OVCAR3 (cell line): ENCODE results near the gene CDC42EP3.

- RRBS: no CpG with 5 or more reads among the region's 6 CpGs
Observed at GRCh38 chr2:36383035-36384110, 27.8 kb downstream of the CRIM1 start.

DNA sequence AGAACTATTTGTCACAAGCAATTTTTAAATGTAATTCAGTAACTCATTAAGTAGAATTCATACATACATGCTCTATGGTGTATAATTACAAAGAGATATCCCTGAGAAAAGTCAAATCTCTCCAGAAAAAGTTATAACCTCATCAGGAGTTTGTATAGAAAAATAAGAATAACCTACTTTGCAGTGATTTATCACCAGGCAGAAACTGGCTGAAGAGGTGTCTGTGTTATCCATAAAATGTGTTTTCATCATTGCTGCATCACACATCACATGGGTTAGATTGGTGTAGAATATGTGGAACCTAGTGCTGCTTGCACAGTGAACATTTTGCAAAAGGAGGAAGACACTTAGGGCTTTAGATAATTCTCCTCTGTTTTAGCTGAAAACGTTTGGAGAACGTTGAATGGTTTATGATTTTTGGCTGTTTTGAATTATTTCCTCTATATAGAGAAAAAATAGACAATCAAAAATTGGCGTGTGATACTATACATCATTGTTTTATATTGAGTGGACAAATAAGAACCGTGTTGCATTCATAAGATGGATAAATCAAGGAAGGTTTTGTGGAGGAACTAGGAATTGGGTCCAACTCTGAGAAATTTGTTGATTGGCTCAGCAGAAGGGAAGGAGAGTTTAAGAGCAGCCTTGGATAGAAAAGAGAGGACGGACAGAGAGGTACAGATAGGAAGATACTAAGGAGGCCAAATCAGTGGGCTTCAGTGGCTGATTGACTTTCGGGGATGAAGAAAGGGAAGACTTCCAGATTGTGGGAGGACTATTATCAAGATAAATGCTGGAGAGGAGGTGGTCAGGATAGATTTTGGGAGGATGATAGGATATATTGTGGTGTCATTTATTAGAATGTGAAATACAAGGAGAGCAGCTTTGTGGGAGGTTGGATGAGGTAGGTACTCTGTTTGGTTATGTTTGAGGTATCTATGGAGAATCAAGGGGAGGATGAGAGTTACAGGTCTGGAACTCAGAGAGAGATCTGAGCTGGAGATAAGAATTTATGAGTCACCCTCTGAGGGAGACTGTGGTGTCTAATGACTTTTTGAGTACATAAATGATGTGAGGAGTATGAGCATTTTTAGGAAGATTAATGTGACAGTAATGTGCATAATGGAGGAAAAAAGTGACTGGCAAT lies 47.7 kb downstream of the CRIM1 start:
- RRBS: no CpG with 5 or more reads among the region's 6 CpGs

DNA sequence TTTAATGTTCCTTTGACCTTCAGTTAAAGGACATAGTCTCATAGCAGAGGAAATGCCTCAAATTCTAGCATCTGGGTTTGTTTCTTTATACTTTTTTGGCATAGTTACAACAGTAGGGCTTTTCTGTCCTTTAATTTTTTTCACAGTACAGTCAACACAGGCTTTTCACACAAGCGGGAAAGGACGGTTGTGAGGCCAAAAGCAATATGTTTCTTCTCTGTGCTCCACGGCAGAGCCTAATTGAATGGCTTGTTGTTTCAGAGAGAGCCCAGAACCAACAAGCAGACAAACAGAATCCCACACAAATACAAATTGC lies 57.7 kb downstream of the CRIM1 start:
- RRBS: no CpG with 5 or more reads among the region's 3 CpGs

- RRBS: no CpG with 5 or more reads among the region's 12 CpGs
Observed at GRCh38 chr2:36441022-36441549, 85.5 kb downstream of the CRIM1 start.

GRCh38 chr2:36467634-36468179 lies 112.1 kb downstream of the CRIM1 start:
- RRBS: no CpG with 5 or more reads among the region's 4 CpGs

DNA sequence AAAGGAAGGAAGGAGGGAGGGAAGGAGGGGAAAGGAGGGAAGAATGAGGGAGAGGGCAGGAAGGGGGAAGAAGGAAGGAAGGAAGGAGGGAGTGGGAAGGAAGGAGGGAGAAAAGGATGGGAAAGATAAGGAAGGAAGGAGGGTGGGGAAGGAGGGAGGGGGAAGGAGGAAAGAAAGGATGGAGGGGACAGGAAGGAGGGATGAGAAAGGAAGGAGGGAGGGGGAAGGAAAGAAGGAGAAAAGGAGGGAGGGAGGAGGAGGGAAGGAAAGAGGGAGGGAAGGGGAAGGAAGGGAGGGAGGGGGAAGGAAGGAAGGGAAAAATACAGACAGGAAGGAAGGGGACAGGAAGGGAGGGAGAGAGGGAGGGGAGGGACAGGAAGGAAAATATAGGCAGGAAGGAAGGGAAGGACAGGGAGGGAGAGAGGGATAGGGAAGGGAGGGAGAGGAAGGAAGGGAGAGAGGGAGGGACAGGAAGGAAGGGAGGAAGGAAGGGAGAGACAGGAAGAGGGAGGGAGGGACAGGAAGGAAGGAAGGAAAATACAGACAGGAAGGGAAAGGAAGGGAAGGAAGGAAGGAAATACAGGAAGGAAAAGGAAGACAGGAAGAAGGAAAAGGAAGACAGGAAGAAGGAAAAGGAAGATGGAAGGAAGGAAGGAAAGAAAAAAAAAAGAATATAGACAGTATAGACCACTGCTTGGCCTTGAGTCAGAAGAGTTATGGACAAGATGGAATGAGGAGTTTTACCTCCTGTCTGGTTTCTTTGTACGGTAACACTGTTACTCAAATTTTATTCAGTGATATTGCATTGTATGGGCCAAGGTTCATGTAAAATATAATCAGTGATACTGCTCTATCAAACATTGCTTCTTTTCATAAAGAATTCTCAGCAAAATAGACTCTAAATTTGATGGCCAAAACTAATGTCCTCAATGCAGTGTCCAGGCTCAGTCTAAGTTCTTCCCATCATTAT lies 63.6 kb downstream of the FEZ2 start:
- RRBS: no CpG with 5 or more reads among the region's 1 CpG

- RRBS: no CpG with 5 or more reads among the region's 6 CpGs
Observed at GRCh38 chr2:36549739-36550729, 47.9 kb downstream of the FEZ2 start.

DNA sequence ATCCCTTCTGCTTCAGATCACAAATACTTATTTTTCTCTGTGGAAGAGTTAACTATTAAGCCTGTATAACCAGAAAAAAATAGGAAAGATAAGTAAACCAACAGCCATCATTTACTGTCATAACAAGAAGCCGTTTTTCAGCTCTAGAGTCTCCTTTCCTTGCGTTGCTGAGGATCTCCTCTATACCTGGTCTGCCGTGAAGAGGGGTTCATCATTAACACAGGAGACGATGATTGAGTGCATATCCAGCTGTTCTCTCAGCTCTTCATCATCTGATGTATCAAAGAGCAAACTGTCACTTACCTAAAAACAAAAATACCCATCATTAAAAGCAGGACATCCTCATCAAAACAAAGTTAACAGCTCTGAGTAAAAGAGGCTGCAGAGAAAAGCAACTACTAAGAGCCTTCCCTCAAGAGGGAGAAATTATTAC lies 14.8 kb downstream of the FEZ2 start:
- RRBS: no CpG with 5 or more reads among the region's 4 CpGs

DNA sequence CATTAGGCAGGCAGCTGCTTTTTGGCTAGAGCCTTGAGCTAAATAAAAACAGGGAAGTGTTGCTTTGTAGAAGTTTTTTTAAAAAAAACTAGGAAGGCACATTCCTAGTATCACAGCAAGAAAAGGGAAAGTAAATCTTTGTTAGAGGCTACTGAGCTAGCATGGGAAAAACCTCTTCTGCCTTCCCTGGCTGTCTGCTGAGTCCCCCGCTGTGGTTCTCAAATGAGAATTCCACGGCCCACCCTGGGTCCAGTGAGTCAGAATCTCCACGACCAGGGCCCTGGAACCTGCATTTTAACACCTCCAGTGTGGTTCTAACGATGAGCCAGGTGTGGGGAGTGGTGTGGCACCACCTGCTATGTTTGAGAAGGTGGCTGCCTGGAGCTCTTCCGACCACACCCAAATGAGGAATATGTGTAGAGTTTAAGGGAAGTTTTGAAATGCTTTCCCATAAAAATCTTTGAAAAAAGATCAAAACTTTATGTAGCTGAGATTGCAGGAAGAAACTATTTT lies 66.5 kb downstream of the VIT start:
- RRBS: no CpG with 5 or more reads among the region's 5 CpGs

DNA sequence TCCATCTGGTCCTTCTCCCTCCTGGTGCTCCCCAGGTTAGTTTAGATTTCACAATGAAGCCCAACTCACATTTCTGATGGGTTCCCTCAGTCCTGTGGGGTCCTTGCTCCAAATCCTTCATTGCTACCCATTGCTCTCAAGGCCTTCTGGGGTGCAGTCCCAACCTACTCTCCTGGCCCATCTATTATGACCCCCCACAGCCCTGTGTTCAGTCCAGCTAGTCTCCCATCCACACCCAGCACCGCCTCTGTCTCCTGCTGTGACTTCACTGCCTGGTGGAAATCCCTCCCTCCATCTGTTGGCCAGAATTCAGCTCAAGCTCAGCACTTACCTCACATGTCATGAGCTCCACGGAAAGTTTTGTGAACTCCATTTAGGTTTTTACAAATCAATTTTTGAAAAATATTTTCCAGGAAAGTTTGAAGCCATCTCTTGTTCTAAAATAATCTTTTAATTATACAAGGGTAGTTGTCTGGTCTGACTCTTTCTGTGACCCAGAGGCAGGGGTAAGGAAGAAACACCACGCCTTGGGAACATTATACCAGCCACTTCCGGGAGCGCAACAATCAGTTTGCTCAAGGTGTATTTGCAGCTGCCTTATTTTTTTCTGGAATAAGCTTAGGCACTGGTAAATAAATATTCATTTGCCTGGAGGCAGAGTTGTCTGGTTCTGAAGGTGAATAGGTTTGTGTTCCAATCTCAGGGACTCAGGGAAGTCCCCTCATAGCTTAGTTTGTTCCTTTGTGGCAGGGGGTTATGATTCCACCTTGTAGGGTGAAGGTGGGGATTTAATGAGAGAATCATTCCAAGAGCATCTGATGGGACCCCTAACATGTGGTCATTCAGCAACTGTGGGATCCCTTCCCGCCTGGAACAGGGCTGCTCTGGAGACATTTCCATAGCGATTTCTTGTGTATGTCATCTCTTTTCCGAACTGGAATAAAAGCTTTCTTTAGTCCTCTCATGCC lies 110.9 kb downstream of the VIT start:
- RRBS: no CpG with 5 or more reads among the region's 8 CpGs

GRCh38 chr2:36834950-36835807 lies 131.2 kb downstream of the STRN start:
- RRBS: no CpG with 5 or more reads among the region's 5 CpGs

GRCh38 chr2:36902562-36902838 lies 63.8 kb downstream of the STRN start:
- RRBS: no CpG with 5 or more reads among the region's 4 CpGs

- RRBS: no CpG with 5 or more reads among the region's 4 CpGs
Observed at GRCh38 chr2:37090089-37090540, 5.8 kb downstream of the GPATCH11 start.

DNA sequence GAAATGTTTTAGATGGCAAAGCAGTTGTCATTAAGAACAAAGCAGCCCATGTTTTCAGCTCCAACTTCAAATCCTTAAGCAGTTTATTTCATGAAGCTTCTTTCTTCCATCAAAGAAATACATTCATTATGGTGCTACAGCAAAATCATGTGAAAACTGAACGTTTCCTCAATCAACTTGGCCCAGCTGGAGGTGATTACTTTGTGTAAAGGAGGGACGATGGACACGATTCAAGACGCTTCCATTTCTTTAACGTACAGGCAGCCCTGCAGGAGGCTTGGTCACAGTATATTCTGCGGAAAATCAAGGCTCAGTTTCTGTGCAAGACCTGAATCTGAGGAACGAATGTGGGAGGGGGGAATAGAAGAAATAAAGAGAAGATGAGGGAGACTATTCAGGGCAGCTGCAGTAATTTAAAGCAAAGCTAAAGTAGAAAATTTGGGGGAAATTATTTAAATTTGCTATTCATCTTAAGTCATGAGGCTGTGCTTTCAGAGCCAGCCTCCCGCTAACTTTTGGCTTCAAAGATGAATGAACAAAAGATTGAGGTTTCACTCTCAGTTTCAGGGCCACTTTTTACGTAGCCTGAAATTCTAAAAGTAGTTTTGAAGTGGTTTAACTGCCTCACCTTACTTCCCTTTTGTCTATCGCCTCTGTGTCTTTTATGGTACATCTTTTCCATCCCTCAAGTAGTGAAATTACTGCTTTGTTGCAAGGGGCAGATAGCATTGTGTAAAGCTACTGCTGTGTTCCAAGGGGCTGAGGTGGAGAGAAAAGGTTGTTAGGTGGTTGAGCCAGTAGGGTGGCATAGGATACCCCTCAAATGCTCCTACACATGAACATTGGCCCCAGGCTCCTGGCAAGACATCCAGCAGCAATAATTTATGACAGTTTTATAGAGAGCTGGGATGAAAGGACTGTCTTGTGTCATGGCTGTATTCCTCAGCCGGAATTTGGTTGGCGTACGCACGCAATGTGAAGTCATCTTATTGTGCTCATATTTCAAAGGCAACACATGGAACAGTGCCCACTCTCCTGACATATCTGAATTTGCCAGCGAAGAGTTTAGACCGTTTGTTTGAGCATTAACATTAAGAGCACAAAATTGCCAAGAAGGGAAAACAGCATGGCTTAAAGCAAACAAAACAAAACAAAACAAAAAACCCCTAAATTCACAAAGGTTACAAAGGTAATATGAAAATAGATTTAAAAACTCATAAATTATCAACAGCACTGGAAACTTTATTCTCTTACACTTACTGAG lies 32.0 kb downstream of the QPCT start:
- RRBS: no CpG with 5 or more reads among the region's 16 CpGs

- RRBS: no CpG with 5 or more reads among the region's 9 CpGs
Observed at GRCh38 chr2:37626147-37626600, 45.3 kb downstream of the CDC42EP3 start.

DNA sequence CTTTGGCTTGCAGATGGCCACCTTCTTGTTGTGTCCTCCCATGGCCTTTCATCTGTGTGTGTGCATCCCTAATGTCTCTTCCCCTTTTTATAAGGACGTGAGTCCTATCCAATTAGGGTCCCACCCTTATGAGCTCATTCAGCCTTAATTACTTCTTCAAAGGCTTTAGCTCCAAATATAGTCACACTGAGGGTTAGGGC lies 34.3 kb downstream of the CDC42EP3 start:
- RRBS: no CpG with 5 or more reads among the region's 1 CpG

DNA sequence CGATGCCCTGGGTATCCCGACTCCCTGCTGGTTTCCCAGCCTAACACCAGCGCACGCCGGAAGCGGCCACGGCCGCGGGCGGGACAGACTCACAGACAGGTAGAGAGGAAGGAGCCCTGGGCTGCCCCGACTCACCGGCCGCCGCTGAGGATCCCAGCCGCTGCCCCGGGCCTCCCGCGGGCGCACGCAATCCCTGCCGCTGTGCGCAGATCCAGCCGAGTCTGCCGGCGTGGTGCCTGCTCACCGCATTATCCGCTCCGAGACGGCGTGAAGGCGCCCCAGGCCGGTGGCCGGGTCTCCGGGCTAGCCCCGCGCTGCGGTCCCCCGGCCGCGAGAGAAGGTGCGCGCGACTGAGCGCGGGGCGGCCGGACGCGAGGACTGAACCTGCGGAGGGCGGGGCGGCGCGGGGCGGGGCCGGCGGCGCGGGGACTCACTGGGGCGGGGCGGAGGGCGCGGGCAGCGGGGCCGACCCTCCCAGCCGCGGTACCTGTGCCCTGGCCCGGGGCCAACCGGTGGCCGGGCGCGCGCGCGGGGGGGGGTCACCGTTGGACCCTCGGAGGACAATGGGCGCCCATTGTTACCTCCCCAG lies at the start of gene CDC42EP3:
Gene CDC42EP3 (minus strand): TSS at position 352 of the 589 bp plus-strand sequence.
- RRBS: 3% methylated on average over 51 of the region's 78 CpGs

GRCh38 chr2:37780994-37781379 lies 109.5 kb upstream of the CDC42EP3 start:
- RRBS: no CpG with 5 or more reads among the region's 6 CpGs

- RRBS: no CpG with 5 or more reads among the region's 10 CpGs
Observed at GRCh38 chr2:37923679-37924078, 1.4 kb upstream of the RMDN2 start.